Endothelial cell of umbilical vein (primary cell): ENCODE measurements around a stretch of chr16.

DNA sequence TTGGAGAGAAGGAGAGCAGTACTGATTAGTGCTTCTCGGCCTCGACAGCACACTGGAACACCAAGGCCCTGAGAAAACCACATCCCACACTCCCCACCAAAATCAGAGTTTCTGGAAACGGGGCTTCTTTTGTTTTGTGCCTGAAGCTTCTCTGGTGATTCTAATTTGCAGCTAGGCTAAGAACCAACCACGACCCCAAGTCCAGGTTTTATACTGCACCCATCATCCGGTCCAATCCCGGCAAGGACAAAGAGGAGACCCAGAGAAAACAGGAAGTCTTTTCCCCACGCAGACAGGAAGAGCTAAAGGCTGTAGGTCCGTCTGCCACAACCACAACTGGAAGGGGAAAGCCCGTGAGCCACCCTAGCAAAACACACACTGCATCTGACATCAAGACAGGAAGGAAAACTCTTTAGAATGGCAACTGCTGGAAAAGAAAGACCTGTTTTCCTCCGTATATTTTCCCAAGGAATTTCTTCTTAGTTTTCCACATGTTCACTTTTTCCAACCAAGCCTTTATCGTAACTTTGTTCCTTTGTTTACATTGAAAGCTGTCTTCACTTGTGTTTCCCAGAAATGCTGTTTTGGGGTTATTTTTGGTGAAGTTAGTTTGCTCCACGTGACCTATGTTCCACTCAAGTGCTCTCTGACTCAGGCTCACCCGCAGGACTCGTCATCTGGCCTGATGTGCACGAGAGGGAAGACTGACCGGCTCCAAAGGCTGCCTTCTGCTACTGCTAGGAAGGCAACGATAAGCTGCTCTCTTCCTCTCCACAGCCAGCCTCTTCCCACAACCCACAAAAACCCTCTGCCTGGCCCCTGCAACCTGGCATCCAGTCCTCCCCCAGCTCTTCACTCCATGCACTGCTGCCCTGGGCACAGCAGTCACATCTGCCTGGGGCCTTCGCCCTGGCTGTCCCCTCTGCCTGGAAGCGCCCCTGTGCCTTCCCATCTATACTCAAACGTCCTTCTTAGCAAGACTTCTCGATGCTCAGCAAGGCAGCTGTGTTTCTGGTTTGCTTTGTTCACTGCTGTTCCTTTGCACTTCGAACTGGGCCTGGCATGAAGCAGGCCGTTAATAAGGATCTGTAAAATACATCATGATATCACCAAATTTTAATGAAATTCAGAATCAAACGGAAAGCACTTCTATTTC, 28.2 kb downstream of the ZCCHC14 start:
- PRO-cap = bidirectional peak, plus-strand start at position 18 of the sequence, minus-strand start outside the sequence; bidirectional peak, plus-strand start at position 335 of the sequence, minus-strand start at position 338 of the sequence; bidirectional peak, plus-strand start at position 676 of the sequence, minus-strand start at position 578 of the sequence
CAGE:
- cytosol, long polyA minus RNA = no peak
- cytosol, long polyA plus RNA = no peak
- long polyA plus RNA = no peak
- nucleus, long polyA minus RNA = start-site peak on the minus strand centred at position 241 of the sequence, 127 bp wide, 51 reads; start-site peak on the plus strand centred at position 372 of the sequence, 6 bp wide, 12 reads; start-site peak on the plus strand centred at position 698 of the sequence, 68 bp wide, 24 reads
- nucleus, long polyA plus RNA = no peak

DNA sequence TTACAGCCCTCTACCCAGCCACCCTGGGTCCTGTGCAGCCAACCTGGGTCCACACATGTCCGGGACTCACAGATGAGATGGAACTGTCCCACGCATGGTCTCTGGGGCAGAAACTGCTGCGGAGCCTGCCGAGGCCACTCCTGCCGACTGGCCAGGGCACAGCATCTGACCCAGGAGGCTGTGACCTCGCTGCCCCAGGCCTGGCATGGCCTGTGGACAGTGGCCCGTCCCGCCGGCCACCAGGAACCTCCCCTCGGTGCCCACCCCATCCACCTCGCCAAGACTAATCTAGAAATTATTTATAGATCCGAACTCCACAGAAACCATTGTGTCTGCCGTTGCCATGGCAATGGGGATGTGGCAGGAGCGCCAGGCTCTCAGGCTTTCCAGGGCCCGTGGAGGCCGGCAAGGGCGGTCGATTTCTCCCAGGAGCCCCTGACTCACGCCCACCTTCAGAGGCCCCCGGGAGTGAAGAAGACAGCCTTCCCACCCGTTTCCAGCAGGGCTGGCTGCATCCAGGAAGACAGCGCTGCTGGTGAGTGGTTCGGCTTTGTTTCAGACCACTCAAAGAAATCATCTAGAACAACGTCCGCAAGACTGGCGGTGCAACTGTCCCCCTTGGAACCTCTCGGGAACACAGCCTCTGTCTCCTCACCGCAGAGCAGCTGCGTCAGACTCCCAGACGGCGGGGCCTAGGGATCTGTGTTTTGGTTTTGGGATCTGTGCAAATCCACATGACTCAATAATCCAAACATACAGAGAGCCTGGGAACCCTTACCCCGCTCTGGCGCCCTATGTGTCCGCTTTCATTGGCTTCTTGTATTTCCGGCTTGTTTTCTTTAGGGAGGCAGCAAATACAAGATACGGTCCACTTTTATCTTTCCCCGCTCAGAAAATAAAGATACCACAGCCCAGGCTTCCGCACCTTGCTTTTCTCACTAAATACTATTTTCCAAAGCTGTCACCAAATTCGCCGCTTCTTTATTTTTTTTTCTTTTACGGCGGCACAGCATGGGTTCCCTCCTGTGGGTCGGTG, 48.5 kb upstream of the ZCCHC14 start:
- PRO-cap = no peak
CAGE:
- cytosol, long polyA minus RNA = no peak
- cytosol, long polyA plus RNA = no peak
- long polyA plus RNA = no peak
- nucleus, long polyA minus RNA = no peak
- nucleus, long polyA plus RNA = no peak

DNA sequence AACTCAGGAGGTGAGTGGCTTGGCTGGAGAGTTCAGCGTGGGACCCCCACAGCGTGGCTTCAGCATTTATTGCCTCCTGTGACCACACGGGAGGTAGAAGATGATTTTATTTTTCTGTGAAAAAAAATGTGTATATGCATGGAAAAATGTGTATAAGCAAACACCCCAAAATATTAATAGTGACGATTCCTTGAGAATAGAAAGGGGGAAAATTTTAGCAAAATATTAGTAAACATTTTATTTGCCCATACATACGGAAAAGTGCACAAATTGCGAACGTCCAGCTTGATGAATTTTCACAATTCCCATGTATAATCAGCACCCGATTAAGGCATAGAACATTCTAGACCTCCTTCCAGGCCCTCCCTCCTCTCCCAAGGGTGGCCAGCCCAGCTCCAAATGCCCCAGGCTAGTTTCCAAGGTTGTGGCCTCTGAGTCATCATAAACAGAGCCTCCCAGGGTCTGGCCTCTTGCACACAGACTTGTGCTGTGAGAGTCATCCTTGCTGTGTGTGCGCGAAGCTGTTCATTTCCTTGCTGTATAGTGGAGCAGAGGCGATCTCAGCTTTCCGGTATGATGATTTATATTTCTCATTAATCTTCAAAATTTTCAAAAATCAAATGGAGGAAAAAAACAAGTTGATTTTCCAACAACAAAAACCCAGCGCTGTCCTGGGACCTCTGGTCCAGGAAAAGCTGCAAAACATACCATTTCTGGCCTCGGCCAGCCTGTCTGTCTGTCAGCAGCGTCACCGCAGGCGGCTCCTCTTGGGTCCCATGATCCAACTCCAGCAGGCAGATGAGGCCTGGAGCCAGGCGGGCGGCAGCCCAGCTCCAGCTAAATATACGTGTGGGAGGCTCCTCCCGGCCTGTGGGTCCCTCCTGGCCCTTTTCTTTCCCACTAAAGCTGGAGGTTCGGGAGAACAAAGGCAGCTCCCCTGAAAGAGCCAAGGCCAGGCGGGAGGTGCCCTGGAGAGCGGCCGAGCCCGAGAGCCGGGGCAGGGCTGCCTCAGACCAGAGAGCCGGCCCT, 20.4 kb upstream of the JPH3 start:
- PRO-cap = unidirectional peak, plus-strand start at position 499 of the sequence; bidirectional peak, plus-strand start at position 797 of the sequence, minus-strand start at position 511 of the sequence
CAGE:
- cytosol, long polyA minus RNA = no peak
- cytosol, long polyA plus RNA = no peak
- long polyA plus RNA = no peak
- nucleus, long polyA minus RNA = no peak
- nucleus, long polyA plus RNA = no peak

- PRO-cap = no peak
CAGE:
- cytosol, long polyA minus RNA = no peak
- cytosol, long polyA plus RNA = no peak
- long polyA plus RNA = no peak
- nucleus, long polyA minus RNA = no peak
- nucleus, long polyA plus RNA = no peak
These were observed 59.4 kb downstream of the KLHDC4 start for GRCh38 chr16:87706377-87706768.

DNA sequence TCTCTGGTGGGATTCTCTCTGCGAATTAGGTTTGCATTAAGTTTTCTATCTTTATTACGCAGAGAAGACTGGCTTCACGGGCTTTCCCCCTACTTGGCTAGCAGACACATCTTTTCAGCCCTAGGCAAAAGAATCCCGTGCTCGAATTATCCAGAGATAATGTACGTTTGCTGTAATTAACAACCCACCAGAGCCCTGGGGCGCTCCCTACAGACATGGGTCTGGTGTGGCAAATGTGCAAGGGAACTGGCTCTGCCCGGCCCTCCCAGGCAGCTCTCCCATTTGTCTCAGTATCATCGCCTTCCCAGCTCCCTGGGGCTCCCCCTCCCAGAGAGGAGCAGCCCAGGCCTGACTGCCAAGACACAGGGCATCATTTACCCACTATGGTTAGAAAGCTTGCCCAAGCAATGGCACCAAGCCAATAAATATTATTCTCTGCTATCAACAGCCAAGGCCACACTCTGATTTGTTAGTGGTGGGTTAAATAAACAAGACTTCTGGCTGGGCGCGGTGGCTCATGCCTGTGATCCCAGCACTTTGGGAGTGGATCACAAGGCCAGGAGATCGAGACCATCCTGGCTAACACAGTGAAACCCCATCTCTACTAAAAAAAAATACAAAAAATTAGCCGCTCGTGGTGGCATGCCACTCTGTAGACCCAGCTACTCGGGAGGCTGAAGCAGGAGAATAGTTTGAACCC, 24.8 kb upstream of the KLHDC4 start:
- PRO-cap = no peak
CAGE:
- cytosol, long polyA minus RNA = no peak
- cytosol, long polyA plus RNA = no peak
- long polyA plus RNA = no peak
- nucleus, long polyA minus RNA = no peak
- nucleus, long polyA plus RNA = no peak

DNA sequence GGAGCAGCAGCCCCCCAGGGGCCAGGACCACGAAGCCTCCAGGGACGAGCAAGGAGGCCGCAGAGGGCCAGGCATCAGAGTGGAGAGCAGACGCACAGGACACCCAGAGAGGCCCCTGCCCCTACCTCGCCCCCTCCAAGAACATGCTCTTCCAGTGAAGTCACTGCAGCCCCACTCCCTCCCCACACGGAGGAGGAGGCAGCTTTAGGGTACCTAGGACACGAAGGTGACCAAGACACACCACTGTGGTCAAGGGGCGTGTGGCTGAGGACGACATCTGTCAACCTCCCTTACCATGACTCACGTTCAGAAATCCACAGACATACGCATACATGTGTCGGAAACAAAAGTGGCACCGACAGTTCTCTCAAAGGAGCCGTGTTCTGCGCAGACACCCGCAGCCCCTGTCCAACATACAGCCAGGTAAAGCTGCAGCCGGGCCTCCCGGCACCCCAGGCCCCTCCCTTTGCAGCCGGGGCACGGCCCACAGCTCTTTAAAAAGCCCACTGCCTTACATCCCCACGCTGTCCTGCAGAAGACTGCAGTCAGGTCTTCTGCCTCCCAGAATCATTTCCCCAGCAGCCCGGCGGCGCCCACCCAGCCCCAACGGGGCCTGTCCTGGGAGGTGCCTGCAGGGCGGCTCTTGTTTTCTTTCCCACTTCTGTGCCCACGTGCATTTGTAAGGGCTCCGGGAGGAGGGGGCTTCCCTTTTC, 40.4 kb upstream of the KLHDC4 start:
- PRO-cap = no peak
CAGE:
- cytosol, long polyA minus RNA = no peak
- cytosol, long polyA plus RNA = no peak
- long polyA plus RNA = no peak
- nucleus, long polyA minus RNA = no peak
- nucleus, long polyA plus RNA = no peak

DNA sequence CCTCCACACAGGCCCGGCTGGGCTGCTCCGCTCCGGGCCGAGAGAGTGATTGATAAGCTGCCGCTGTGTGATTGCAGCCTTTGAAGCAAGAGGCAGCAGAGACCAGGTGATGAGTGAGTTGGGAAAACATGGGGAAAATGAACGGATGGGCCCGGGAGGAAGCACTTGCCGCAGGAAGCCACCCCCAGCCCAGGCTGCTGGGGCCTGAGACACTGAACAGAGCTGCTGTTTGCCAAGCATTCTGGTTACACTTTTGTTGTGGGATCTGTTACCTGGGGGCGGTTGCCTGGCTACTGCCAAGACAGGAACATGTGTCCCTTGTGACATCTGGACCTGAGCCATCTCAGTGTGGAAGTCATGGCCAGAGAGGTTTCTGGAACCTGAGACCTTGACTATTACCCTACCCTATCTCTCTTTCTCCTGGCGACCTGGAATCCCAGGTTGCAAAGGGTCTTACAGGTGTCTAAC, 46.5 kb upstream of the KLHDC4 start:
- PRO-cap = no peak
CAGE:
- cytosol, long polyA minus RNA = no peak
- cytosol, long polyA plus RNA = no peak
- long polyA plus RNA = no peak
- nucleus, long polyA minus RNA = no peak
- nucleus, long polyA plus RNA = no peak

GRCh38 chr16:87854007-87855001, 15.0 kb downstream of the SLC7A5 start:
- PRO-cap = no peak
CAGE:
- cytosol, long polyA minus RNA = no peak
- cytosol, long polyA plus RNA = no peak
- long polyA plus RNA = no peak
- nucleus, long polyA minus RNA = no peak
- nucleus, long polyA plus RNA = no peak

DNA sequence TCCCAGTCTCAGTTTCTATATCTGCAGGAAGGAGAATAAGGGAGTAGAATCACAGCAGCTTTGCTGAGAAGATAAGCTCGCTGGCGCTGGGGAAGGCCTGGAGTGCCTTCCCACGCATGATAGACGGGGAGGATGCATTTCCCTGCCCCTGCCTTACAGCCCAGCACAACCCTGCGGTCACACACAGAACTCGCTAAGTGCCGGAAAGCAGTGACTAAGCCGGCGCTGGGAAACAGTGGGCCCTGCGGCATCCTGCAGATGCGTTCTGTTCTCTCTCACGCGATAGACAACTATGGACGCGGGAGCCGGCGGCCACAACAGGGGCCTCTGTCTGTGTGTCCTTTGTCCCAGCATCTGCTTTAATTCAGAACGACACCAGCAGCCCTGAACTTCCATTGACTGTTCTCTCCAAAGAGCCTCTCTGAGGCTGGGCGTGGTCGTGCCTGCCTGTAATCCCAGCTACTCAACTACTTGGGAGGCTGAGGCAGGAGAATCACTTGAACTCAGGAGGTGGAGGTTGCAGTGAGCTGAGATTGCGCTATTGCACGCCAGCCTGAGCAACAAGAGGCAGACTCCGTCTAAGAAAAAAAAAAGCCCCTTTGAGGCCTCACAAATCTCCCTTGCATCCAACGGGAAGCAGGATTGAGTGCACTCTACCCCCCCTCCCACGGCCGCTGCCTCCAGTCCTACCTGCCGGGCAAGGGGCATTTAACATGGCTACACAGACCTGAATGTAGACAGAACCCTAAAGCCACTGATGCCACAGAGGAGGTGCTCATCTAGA, 4.6 kb downstream of the CA5A start:
- PRO-cap = no peak
CAGE:
- cytosol, long polyA minus RNA = no peak
- cytosol, long polyA plus RNA = no peak
- long polyA plus RNA = no peak
- nucleus, long polyA minus RNA = no peak
- nucleus, long polyA plus RNA = no peak

DNA sequence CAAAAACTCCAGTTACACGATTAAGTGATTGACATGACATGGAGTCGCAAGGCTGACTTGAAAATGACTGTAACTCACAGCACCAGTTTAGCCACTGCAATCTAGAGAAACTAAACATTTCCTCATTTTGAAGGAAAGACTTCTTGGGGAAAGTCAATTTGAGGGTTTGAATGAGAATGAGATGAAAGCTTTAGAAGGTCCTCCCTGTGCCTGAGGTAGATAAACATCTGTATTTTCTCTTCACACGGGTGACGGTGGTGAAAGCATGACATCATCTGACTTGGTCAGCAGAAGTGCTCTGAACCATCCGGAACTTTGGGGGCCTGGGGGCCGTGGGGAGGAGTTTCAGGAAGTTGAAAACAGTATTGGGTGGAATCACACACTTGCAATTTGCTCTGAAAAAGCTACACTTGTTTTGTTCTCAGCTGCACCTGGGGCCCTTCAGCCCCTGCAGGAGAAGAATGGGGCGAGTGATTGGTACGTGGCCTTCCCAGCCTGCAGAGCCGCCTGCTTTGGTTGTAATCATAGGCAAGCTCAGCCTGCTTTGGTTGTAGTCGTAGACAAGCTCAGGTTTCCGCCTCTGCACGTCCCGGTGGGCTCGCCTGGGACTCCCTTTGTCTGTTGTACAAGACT, 5.0 kb downstream of the BANP start:
- PRO-cap = unidirectional peak, plus-strand start at position 351 of the sequence; bidirectional peak, plus-strand start at position 551 of the sequence, minus-strand start at position 514 of the sequence
CAGE:
- cytosol, long polyA minus RNA = no peak
- cytosol, long polyA plus RNA = no peak
- long polyA plus RNA = no peak
- nucleus, long polyA minus RNA = start-site peak on the plus strand centred at position 381 of the sequence, 62 bp wide, 19 reads
- nucleus, long polyA plus RNA = no peak

DNA sequence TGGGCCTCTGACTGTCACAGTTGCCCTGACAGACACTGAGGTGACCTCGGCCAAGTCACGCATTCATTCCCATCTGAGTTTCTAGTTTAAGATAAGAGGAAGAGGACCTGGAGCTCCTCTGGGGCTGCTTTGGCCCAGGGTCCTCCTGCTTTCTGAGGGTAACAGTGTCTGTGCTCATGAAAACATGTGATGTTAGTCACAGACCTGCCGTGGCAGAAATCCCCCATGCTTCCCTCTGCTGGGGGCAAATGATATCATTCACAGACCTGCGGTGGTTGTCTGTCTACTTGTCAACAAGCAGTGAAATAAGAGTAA, 35.2 kb downstream of the BANP start:
- PRO-cap = no peak
CAGE:
- cytosol, long polyA minus RNA = no peak
- cytosol, long polyA plus RNA = no peak
- long polyA plus RNA = no peak
- nucleus, long polyA minus RNA = no peak
- nucleus, long polyA plus RNA = no peak

DNA sequence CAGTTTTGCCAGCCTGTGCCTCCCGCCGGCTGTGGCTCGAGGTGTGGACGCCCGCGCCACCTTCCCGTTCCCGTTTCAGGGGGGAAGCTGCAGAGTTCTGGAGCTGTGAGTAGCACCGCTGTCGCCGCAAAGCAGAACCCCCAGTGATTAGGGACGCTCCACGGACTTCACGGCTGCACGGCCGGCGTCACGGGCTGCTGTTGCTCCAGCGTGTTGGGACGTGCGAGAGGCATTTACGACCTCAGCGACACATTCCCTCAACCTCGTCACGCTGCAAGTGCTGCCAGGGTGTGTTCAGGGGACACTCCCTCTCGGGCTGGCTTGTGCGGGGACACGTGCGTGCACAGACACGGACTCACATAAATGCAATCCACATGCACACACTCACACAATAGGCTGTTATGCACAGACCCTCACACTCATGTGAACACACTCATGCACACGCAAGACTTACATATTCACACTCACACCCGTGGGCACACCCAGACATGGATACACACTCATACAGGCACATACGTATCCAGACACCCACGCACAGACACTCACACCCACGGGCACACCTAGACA, 198.2 kb upstream of the ZNF469 start:
- PRO-cap = no peak
CAGE:
- cytosol, long polyA minus RNA = no peak
- cytosol, long polyA plus RNA = no peak
- long polyA plus RNA = no peak
- nucleus, long polyA minus RNA = no peak
- nucleus, long polyA plus RNA = no peak

GRCh38 chr16:88303893-88304697, 78.7 kb upstream of the ZNF469 start:
- PRO-cap = no peak
CAGE:
- cytosol, long polyA minus RNA = no peak
- cytosol, long polyA plus RNA = no peak
- long polyA plus RNA = no peak
- nucleus, long polyA minus RNA = no peak
- nucleus, long polyA plus RNA = no peak

- PRO-cap = no peak
CAGE:
- cytosol, long polyA minus RNA = no peak
- cytosol, long polyA plus RNA = no peak
- long polyA plus RNA = no peak
- nucleus, long polyA minus RNA = no peak
- nucleus, long polyA plus RNA = no peak
These were observed 5.5 kb downstream of the ZNF469 start for GRCh38 chr16:88388123-88388748.

- PRO-cap = bidirectional peak, plus-strand start at chr16:88405852, minus-strand start at chr16:88405772
CAGE:
- cytosol, long polyA minus RNA = no peak
- cytosol, long polyA plus RNA = no peak
- long polyA plus RNA = no peak
- nucleus, long polyA minus RNA = no peak
- nucleus, long polyA plus RNA = no peak
These were observed 22.9 kb downstream of the ZNF469 start for GRCh38 chr16:88405553-88406174.

GRCh38 chr16:88465728-88466763, 13.0 kb downstream of the ZFPM1 start:
- PRO-cap = no peak
CAGE:
- cytosol, long polyA minus RNA = no peak
- cytosol, long polyA plus RNA = no peak
- long polyA plus RNA = no peak
- nucleus, long polyA minus RNA = no peak
- nucleus, long polyA plus RNA = no peak

DNA sequence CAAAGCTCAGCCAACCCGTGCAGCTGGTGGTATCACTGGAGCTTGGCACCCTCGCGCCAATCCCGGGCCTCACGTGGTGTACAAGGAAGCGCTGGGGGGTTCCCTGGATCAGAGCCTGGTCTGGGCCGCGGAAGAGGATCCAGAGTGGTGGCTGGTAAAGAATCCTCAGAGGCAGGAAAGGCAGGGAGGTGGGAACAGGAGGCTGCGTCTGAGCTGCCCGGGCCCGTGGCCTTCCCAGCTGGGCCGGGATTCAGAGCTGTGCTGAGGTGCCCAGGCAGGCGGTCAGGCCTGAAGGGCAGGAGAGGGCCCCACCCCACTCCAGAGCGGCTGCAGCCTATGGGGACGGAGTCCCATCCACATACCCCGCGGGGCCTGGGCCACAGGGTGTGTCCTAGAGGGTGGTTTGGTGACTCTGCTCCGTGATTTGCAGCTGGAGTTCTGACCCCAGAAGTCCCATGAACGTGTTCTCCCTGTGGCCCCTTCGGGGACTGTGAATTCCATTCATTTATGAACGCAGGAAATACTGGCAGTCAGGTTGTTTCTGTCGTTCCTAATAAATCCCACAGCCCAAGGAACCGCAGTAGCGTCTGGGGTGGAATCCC, 36.3 kb downstream of the ZFPM1 start:
- PRO-cap = no peak
CAGE:
- cytosol, long polyA minus RNA = no peak
- cytosol, long polyA plus RNA = no peak
- long polyA plus RNA = no peak
- nucleus, long polyA minus RNA = no peak
- nucleus, long polyA plus RNA = no peak

- PRO-cap = no peak
CAGE:
- cytosol, long polyA minus RNA = no peak
- cytosol, long polyA plus RNA = no peak
- long polyA plus RNA = no peak
- nucleus, long polyA minus RNA = no peak
- nucleus, long polyA plus RNA = no peak
These were observed 50.3 kb downstream of the ZFPM1 start for GRCh38 chr16:88503371-88503784.

DNA sequence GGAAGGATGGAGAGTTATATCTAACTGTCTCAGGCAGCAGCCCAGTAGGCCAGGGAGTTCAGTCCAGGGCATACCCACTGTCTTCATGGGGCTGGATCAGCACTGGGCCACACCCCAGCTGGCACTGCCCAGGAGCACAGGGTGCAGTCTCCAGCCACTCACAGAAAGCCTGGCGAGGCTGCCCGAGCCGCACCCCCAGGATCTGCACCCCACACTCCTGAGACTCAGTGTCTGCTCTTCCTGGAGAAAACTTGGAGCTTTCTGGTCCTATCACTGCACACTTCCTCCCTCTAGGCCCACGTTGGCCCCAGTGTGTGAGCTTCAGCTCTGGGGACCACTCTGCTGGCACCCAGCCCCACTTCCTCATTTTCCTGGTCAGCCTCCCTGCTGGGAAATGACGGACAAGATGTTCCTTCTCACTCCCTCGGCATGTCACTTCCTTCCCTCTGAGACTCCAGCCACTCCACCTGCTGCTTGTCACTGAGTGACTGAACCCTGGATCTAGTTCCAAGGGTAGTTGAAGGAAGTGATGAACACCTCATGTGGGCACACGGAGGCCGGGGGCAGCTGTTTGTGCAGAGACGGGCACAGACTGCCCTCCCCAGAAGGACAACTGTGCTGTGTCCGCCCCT, 28.9 kb downstream of the ZC3H18 start:
- PRO-cap = no peak
CAGE:
- cytosol, long polyA minus RNA = no peak
- cytosol, long polyA plus RNA = no peak
- long polyA plus RNA = no peak
- nucleus, long polyA minus RNA = no peak
- nucleus, long polyA plus RNA = no peak

DNA sequence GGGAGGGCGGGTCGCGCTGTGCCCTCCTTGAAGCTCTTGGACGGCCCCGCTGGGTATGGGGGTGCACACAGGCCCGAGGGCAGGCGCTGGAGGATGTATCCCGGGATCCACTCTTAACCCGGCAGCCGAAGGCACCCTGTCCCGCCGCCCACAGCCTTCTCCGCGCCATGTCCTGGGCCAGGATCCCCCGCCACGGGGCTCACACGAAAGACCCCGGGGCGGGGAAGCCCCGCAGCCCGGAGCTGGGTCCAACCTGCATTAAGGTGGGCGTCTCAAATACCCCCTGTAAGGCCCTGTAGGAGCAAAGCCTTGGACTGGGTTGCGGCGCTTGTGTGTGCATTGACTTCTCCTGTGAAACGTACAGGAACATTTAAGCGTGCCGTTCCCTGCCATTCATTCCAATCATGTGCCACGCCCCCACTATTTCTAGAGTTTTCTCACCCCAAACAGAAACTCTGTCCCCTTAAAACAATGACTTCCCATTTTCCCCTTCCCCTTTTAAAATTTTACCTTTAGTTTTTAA, 934 bp upstream of the MVD start:
- PRO-cap = no peak
CAGE:
- cytosol, long polyA minus RNA = no peak
- cytosol, long polyA plus RNA = no peak
- long polyA plus RNA = no peak
- nucleus, long polyA minus RNA = no peak
- nucleus, long polyA plus RNA = no peak